Glomerular endothelial cell (primary cell): ENCODE data around the gene DUSP1.

DNA sequence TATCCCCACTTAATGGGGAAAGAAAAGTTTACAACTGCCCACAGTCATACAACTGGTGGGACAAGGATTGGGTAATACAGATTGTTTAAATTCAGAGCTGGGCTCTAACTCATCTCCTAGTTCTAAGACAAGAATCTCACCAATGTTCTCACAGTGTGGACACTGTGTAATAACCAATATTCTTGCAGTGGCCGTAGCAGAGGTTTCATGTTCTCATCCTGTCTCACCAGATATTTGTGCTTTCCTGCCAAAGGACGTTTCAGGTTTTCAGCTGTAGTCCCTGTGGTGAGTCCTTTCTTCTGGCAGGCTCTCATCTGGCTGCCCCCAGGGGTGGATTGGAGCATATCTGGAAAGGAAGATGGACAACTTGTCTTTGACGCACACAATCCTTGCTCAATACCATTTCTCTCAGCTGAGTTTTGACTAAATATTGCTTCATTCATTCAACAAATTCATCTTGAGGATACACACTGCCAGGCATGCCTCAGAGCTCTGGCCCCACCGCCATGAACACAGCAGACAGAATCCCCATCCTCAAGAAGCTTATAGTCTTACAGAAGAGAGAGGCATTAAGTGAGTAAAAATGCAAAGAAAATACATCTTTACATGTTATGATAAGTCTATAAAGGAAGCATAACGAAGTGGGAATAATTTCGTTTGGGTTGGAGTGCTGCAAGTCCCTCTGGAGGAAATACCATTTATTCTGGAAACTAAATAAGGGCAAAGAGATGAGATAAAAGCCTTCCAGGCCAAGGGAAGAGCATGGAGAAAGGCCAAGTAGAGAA is 33.8 kb upstream of the NEURL1B start:
- RAMPAGE, long total RNA = no peak

GRCh38 chr5:172644126-172644735 is 3.2 kb downstream of the NEURL1B start:
- RAMPAGE, long total RNA = no peak

DNA sequence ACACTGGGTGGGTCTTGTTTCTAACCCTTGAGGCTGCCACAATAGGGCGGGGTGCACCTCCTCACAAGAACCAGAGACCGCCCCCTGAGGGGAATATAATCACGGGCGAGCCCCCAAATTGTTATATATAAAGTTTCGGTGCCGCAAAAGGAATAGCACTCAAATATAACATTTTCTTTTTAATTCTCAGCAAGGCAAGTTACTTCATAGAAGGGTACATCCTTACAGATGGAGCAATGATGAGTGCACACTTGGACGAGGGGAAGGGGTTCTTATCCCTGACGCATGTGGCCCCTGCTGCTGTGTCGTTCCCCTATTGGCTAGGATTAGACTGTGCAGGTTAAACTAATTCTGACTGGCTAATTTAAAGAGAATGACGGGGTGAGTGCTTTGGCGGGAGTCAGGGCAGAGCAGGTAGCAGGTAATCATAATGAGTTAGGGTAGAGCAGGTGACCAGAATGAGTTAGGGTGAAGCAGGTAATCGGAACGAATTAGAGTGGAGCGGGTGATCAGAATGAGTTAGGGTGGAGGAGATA is 14.8 kb downstream of the NEURL1B start:
- RAMPAGE, long total RNA = no peak

DNA sequence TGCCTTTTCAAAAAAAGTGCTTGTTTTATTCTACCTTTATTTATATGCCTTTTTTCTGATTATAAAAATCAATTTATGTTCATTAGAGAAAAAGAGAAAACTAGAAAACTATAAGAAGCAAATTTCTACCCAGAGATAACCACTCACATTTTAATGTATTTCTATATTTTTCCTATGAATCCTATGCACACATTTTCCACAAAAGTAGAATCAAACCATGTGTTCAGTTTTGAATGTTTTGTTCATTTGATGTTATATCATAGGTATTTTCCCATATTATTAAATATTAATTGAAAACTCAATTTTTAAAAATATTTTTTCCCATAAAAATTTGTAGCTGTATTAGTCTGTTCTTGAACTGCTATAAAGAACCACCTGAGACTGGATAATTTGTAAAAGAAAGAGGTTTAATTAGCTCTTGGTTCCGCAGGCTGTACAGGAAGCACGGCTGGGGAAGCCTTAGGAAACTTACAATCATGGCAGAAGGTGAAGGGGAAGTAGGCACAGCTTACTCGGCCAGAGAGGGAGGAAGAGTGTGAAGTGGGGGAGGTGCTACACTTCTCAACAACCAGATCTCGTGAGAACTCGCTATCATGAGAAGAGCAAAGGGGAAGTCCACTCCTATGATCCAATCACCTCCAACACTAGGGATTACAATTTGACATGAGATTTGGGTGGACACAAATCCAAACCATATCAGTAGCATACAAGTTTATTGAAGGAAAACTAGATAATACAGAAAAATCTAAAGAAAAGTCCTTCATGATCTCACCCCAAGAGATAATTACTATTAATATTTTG is 39.7 kb downstream of the NEURL1B start:
- RAMPAGE, long total RNA = no peak

DNA sequence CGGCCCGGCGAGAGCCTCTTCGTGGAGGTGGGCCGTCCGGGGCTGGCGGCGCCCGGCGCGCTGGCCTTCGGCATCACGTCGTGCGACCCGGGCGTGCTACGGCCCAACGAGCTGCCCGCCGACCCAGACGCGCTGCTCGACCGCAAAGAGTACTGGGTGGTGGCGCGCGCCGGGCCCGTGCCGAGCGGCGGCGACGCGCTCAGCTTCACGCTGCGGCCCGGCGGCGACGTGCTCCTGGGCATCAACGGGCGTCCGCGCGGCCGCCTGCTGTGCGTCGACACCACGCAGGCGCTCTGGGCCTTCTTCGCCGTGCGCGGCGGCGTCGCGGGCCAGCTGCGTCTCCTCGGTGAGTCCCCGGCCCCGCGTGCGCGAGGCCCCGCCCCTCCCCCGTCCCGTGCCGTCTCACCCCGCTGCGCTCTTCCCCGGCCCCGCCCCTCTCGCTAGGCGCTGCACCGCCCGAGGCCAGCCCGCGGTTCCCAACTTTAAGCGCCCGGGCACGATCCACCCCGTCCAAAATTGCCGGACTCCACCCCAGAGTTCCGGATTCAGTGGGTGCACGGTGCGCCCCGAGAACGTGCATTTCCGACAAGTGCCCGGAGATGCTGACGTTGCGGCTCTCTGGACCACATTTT is 42.8 kb downstream of the NEURL1B start:
- RAMPAGE, long total RNA = no peak

GRCh38 chr5:172695244-172695570 is 54.1 kb downstream of the NEURL1B start:
- RAMPAGE, long total RNA = no peak

GRCh38 chr5:172721867-172722393 is 49.1 kb downstream of the DUSP1 start:
- RAMPAGE, long total RNA = no peak

DNA sequence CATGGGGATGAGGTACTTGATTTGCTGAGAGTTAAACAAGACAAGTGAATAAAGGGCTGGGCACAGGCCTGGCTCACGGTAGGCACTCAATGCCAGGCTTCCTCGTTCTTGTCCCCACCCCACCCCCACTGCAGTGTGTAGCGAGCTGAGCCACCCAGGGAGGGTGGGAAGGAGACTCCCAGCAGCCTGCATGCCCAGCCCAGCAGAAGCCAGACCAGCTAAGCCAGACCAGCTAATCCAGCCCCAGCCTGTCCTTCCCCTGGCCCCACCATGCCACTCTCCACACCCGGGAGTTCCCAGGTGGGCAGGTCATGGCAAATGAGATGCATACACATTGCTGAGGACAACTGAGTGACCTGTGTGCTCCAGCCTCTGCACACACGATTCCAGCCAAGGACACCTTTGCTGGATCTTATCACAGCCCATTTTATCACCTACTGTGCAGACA is 26.8 kb downstream of the DUSP1 start:
- RAMPAGE, long total RNA = no peak

GRCh38 chr5:172751639-172752061 is 19.3 kb downstream of the DUSP1 start:
- RAMPAGE, long total RNA = no peak

- RAMPAGE, long total RNA = no peak
Observed at GRCh38 chr5:172757959-172759192, 12.6 kb downstream of the DUSP1 start.

- RAMPAGE, long total RNA = start-site peak on the minus strand at chr5:172771192-172771199, 198 and 447 reads in 2 replicates
Observed at GRCh38 chr5:172770479-172771292, at the start of gene DUSP1. DUSP1 (minus strand) TSS chr5:172771195.

- RAMPAGE, long total RNA = no peak
Observed at GRCh38 chr5:172773771-172774446, 2.9 kb upstream of the DUSP1 start.

GRCh38 chr5:172847823-172848828 is 14.1 kb downstream of the ERGIC1 start:
- RAMPAGE, long total RNA = no peak

- RAMPAGE, long total RNA = no peak
Observed at GRCh38 chr5:172868333-172869223, 34.5 kb downstream of the ERGIC1 start.

DNA sequence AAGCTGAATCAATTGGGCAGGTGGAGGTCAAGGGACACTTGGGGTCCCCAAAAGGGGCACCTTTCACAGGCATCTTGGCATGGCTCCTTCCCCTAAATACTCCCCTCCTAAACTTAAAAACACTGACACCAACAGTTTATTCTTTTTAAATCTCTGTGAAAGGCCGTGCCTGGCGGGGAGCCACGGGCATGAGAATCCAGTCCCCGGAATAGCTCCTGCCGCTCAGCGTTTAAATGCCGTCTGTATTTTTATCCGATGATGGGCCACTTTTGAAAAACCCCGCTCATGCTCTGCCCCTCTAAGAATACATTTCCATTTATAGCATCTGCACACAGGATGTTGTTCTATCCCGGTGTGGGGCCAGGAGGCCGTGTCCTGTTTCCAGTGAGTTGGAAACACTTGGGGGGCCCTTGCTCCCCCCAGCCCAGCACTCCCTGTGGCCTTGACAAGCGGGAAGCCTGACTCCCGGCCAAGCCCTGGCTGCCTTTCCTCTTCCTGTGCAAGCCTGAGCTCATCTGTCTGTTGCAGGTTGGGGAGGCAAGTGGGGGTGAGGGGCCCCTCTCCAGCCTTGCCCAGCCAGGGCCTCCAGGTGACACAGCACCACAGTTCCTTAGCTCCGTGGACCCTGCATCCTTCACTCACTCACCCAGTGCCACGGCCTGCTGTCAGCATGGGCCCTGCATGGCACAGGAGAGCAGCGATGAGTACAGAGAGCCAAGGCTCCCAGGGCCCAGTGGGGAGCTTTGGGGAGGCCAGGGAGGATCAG is 39.0 kb downstream of the ERGIC1 start:
- RAMPAGE, long total RNA = no peak

DNA sequence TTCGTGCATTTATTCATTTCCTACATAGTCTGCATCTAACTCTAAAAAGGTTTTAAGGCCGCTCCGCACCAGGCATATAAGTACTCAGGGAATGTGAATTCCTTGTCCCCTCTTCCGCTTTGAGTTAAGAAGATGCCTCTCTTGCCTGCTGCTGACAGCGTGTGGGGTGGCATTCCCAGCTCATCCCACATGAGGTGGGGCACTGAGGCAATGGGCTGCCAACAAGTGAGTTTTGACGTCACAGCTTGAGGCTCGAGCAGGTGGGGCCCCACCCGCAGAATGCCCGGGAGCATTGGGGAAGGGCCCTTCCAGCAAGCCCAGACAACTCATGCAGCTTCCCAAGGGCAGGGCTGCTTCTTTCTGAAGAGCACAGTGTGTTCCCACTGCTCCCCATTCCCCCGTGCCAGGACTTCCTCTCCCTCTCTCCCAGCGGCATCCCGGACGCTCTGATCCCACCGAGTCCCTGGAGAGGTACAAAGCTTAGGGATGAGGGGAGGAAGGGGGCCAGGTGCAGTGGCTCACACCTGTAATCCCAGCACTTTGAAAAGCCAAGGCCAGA is 59.2 kb upstream of the RPL26L1 start:
- RAMPAGE, long total RNA = no peak

- RAMPAGE, long total RNA = no peak
Observed at GRCh38 chr5:172914584-172914940, 44.7 kb upstream of the RPL26L1 start.

GRCh38 chr5:173011474-173012168 is 28.1 kb downstream of the ATP6V0E1 start:
- RAMPAGE, long total RNA = no peak

DNA sequence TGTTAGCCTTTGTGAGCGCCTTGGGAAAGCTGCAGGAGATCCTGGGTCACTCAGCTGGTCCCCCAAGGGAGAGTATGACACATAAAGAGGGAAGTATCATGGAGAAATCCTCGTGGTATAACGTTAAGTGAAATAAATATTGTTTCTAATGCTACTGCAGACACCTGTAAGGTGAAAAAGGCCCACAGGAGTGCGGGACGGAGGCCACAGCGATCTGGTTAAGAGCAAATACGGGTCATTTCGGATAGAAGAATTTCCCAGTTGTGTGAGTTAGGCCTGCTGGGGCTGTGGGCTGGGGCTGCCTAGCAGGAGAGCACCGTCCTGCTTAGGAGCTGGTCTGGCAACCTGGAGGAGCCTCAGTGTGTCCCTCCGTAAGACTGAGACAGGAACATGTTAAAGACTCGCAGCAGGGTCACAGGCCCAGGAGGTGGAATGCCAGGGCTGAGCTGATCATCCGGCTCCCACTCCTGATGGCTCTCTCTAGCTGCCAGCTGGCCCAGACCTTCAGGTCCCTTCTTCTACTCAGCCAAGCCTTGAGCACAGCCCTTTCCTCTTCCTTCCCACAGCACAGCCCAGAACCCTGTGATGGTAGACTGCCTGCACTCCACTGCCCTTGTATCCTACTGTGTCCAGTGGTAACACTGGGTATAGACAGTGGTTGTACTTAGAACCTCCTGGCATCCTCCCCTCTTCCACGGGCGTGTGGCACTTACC is 4.8 kb downstream of the NKX2-5 start:
- RAMPAGE, long total RNA = no peak

- RAMPAGE, long total RNA = no peak
Observed at GRCh38 chr5:173281882-173282208, 46.4 kb downstream of the STC2 start.